Parietal lobe (tissue), 2 donors: ENCODE results near the genes NR4A1, KRT7, KRT76 and KRT79.

DNA sequence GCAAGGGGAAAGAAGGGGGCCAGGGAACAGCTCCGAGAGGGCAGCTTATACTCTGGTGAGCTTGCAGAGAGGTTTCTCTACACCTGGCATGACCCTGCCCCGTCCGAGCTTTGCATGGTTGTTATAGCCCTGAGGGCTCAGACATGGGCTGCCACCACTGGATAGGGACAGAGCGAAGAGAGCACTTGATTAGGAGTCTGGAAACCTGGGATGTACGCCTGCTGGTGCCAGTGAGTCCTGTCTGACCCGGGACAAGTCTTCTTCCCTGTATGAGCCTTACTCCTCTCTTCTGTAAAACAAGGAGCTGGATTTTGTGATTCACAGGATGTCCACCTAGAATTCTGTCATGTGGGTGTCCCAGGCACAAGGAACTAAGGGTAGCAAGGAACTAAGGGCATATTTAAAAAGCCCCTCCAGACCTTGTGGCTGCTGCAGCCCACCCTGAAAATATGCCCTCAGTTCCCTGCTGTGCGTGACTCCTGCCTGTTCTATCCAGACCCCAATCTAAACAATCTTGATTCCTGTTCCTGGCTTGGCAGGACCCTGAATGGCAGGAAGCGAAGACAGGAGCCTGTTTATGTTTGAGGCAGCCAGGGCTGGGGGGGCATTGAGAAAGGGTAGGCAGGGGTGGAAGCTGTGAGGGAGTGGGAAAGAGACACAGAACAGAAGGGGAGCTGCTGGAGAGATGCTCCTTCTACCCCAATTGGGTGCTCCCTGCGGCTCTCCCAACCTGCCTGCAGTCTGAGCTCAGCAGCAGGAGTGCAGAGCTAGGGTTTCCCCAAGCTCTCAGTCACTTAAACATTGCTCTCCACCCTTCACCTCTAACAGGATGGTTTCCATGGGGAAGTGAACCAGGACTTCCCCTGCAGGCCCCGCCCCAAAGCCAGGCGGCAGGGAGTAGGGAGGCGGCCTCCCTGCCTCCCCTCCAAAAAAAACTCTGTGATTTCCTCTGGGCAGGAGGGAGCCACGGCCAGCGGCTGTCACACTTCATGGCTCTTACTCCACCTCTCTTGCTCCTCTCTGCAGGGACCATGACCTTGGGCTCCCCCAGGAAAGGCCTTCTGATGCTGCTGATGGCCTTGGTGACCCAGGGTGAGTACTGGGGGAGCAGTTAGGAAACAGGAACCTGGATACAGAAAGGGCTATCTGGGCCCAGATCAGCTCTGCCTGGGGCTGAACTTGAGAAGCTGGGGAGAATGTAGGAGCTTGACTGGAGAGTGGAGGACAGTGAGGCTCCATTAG is 4.6 kb downstream of the ACVRL1 start:
- RAMPAGE, long total RNA: no peak

- RAMPAGE, long total RNA: no peak
Measured at GRCh38 chr12:51925706-51926473, 18.6 kb downstream of the ACVRL1 start.

DNA sequence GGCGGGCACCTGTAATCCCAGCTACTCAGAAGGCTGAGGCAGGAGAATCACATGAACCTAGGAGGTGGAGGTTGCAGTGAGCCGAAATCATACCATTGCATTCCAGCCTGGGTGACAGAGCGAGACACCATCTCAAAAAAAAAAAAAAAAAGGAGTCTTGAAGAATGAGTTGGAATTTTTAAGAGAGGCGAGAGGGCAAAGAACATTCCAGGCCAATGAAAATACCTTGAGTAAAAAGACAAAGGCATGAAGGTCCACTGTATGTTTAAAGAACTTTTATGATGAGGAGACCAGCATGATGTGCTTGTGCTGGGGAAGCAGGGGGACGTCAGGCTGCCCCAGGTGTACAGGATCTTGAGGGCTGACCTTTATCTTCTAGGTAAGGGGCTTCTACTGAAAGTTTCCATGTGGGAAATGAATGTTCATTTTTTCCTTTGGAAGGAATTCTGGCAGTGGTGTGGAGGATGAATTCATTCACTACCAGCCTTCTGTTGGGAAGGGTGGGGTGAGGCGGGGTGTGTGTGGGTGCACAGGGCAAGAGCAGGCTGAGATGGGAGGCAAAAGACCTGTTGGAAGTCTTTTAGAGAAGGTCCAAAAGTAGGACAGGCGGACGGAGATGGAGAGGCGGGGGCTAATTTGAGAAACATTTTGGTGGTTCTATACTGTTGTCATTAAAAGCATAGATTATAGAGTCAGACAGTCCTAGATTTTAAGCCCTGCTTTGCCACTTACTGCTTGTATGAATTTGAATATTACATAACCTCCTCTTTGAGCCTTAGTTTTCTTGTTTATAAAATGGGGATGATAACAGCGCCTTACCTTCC is 27.2 kb upstream of the TAMALIN start:
- RAMPAGE, long total RNA: no peak

GRCh38 chr12:52008441-52009418 is 2.0 kb downstream of the TAMALIN start:
- RAMPAGE, long total RNA: no peak

DNA sequence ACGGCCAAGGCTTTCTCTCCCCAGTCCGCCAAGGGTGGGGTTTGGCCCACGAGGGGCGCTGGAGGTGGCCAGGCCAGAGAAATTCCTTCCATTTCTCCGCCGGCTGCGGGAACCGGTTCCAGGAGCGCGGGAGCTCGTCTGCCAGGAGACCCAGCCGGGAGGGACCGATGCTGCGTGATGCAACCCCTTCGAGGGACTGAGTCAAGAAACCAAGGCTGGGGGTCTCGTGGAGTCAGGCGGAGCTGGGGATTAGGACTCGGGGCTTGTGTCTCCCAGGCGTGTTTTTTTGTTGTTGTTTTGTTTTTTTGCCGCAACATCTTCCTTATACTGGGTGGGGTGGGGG is 13.6 kb upstream of the NR4A1 start:
- RAMPAGE, long total RNA: no peak

- RAMPAGE, long total RNA: start-site peak on the plus strand at chr12:52051438-52051449, 29 and 62 reads in 2 replicates
Measured at GRCh38 chr12:52051346-52051535, at the start of gene NR4A1. NR4A1 (plus strand) TSS chr12:52051442.

DNA sequence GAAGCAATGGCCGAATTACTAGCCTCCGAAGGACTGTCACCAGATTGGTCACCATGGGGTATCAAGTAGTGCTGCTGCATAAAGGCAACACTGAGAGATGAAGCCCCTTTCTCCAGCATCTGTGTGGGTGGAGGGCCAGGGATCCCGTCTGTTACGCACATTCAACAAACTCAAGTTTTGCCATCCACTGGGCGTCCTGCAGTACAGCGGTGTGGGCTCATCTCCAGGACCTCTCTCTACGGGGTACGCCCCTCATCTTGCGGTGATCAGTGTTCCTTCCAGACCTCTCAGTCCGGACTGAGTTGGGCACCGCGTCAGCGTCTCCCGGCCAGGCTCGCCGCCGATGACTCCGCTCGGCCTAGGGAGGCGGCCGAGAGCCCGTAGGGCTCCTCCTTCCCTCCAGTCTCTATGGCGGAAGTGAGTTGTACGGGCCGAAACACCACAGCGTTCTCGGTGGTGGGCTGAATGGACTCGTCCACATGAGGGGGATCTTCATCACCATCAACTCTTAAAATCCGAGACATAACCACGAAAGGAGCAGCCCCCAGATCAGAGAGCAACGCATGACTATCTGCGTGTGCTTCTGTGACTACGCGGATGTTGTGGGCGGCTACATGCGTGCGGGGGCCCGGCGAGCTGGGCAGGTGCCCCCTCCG is 378 bp upstream of the ATG101 start:
- RAMPAGE, long total RNA: no peak

- RAMPAGE, long total RNA: no peak
Measured at GRCh38 chr12:52080934-52081861, 1.7 kb downstream of the SMIM41 start.

- RAMPAGE, long total RNA: no peak
Measured at GRCh38 chr12:52184591-52185265, 7.1 kb downstream of the KRT80 start.

DNA sequence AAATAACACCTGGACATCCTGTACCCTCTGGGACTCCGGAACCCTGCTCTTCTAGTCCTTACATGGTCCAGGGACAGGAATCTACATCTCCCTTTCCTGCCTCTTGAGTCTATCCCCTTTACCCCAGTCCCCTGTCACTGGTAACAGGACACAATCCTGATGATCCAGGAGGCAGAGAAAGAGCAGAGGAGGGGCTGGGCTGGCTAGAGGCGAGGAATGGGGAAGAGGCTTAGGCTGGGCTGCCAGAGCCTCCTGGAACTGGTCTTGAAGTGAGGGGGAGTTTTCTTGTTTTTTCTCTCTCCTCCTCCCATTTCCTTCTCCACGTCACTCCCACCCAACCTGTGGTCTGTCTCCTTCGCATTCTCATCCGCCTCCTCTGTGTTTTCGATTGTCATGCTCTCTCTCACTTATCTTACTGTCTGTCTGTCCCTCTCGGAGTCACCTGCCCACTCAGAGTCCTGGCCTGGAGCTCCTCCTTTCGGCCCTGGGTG is 3.2 kb upstream of the KRT80 start:
- RAMPAGE, long total RNA: no peak

DNA sequence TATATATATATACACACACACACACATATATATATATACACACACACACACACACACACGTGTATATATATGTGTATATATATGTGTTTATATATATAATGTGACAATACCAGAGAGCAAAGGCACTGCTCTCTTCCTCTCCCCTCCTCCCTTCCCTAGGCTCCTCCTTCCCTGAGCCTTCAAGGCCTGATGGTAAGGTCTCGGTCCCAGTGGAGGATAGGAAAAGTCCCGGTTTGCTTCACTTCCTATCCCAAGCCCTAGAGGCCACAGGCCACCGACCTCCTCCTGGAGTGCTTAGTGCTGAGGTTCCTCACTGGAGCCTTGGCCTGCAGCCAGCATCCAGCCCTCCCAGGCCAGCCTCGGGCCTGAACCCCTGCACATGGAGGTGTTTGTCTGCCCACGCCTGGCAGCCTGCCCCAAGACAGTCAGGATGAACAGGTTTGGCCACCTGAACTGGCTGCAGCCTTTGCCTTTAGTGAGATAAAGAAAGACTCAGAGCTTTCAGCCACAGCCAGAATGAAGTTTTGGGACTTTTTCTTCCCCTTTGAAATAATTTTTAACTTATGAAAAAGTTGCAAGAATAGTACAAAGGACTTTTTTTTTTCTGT is 15.9 kb upstream of the KRT7 start:
- RAMPAGE, long total RNA: no peak

DNA sequence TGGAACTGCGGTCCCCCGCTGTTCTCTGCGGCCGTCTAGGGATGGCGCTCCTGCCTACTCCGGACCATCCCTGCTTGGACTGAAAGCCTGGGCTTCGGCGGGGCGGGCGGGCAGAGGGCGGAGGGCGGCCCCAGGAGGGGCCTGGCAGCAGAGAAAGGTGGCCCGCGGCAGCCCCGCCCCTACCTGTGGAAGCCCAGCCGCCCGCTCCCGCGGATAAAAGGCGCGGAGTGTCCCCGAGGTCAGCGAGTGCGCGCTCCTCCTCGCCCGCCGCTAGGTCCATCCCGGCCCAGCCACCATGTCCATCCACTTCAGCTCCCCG is at the start of gene KRT7:
Gene KRT7, plus strand, starts transcription at position 242 of the 319 bp plus-strand sequence.
- RAMPAGE, long total RNA: no peak

GRCh38 chr12:52235416-52236601 is 2.8 kb downstream of the KRT7 start:
- RAMPAGE, long total RNA: no peak

DNA sequence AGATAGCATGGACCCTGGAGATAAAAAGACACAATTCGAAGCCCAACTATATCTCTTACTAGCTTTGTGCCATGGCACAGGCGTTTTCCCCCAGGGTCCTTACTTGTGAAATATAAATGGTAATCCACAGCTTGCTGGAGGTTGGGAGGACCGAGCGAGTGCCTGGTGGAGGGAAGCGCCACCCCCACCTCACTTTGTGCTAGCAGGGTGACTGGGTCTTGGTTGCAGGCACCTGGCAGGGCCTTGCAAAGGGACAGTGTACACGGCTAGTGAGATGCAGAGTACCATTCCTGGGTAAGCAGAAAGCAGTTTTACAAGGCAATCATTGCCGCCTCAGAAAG is 2.5 kb upstream of the KRT83 start:
- RAMPAGE, long total RNA: no peak

DNA sequence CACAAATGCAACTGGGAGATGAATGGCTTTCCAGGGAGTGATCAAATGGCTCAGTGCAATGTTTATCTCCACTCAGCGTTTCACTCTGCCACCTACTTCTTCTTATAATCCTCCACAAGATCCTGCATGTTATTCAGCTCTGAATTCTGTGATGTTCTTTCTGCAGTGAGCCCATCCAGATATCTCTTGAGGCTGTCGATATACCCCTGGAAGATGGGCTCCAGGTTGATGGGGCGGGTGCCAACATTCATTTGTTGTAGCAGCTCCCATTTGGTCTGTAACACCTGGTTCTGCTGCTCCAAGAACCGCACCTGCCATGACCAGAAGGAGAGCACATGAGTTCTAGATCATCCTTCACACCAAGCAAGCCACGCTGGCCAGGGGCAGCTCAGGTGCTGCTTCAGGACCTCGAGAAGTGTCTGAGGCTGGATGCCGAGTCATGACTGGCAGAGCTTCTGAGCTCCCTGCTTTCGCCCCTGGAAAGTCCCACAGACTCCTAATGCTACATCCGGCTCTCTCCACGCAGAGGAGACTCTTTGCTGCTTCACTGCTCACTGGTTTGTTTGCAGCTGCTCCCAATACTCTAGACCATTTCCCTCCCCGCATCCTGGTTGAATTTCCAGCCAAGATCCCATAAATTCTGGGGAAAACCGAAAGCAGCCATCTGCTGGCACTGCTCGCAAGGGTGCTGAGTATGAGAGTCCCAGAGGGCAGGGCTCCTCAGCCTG is 1.6 kb downstream of the KRT2 start:
- RAMPAGE, long total RNA: no peak

GRCh38 chr12:52660020-52660333 is 8.0 kb upstream of the KRT2 start:
- RAMPAGE, long total RNA: no peak

- RAMPAGE, long total RNA: no peak
Measured at GRCh38 chr12:52696895-52697094, 6.5 kb downstream of the KRT77 start.

DNA sequence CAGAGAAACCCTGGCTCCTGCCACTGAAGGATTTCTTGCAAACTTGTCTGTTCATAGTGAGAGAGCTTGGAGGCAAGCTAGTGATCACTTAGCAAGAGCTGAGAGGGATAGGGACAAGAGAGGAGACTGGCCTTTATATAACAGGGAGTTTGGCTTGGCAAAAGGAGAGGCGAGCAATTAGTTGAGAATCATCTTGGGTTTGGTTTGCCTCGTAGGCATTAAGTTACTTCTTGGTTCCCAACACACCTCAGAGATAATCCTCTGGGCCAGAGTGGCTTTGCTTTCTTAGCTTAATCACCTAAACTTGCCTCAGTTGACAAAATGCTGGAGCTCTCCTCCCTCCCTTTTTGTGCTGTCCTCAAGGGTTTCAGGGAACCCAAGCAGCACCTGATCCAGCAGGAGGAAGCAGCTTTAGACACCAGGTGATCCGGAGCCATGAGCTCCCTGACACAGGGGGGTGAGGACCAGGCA is at the start of gene KRT76:
Gene KRT76, minus strand, starts transcription at position 109 of the 471 bp plus-strand sequence.
- RAMPAGE, long total RNA: no peak

DNA sequence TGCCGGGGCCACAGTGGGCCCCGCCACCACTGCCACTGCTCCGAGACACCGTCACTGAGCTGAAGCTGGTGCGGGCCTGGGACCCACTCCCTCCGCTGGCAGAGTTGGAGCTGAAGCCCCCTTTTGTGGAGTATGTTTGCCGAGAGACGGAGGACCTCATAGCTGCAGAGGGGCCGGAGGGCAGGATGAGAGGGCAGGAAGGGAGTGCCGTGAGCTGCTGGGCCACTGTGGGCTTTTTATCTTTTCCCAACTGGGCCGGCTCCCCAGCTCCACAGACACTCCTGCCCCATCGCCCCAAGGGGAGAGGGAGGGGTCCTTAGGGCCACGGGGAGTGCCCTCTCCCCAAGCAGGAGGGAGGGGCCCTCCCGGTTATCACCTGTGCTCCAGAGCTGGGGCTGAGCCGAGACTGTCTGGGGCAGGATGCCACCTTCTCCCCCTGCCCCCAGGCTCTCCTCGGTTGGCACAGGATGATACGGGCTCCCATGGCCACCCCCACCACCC is at the start of gene KRT79:
Gene KRT79, minus strand, starts transcription at position 211 of the 501 bp plus-strand sequence.
- RAMPAGE, long total RNA: no peak

GRCh38 chr12:53048079-53048466 is 1.8 kb upstream of the TNS2 start:
- RAMPAGE, long total RNA: no peak